Epithelial cell of alveolus of lung (primary cell): Measurements from ENCODE around the gene CDHR3.

- RAMPAGE, long total RNA: no peak
- RRBS: under 1% methylated on average over 19 of the region's 77 CpGs
Measured at GRCh38 chr7:105876735-105877714, 626 bp upstream of the ATXN7L1 start.

DNA sequence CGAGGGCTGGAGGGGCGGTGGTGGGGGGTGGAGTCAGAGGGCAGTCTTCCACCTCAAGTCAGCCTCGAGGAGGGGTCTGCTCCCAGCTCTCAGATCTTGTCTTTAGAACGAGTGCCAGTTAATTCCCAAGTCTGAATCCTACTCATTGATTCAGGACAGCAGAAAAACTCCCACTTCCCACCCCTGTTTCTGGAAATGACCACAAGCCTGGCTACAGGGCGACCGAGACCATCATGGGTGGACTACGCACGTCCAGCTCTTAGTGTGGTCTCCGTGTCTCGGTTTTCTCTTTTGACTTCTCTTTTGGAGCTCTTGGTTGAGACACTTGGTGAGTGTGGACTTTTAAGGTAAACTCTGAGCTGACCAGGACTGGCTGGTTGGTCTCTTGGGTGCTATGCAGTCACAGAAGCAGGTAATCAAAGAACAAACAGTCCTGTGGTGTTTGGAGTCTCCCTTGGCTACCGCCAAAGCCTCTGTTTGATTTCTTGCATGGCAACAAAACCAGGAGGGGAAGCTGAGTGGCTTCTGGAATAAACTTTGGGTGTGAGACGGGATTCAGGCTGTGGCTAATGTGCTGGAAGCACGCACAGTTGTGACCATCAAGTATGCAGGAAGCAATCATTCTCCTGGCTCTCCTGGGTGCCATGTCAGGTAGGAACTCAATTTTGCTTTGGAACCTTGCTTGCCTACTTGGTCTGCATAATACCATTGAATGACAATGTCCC is at the start of gene CDHR3:
Gene CDHR3, plus strand, starts transcription at position 551 of the 725 bp plus-strand sequence.
- RAMPAGE, long total RNA: no peak
- RRBS: no CpG with 5 or more reads among the region's 13 CpGs

DNA sequence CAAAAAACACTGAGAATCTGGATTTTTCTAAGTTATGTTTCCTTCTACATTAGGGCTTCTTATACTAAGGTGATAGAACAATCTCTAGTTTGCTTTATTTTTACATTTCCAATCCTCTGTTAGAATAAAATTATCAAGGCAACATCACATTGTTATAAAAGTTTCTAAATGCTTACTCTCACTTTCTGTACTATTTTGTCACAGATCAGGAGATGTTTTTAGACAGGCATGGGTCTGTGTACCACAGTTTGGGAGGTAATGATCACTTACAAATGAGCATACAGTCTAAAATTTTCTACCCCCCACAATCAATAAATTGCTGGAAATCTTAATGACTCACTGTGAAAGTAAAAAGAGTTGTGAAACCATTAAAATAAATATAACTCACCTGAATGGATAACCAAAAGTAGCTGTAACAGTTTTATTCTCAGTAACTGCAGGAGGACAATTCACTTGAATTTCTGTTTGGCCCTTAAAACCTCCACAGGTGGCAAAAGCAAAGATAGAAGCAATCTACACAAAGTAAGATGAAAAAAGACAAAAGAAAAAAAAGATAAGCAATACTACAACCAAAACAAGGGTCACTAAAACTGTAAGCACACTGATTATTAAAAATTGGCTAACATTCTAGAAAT is 13.2 kb downstream of the SYPL1 start:
- RAMPAGE, long total RNA: no peak

- RAMPAGE, long total RNA: no peak
- RRBS: no CpG with 5 or more reads among the region's 3 CpGs
Measured at GRCh38 chr7:106110004-106110471, 2.1 kb downstream of the SYPL1 start.

GRCh38 chr7:106110809-106111195 is 1.3 kb downstream of the SYPL1 start:
- RAMPAGE, long total RNA: no peak
- RRBS: no CpG with 5 or more reads among the region's 6 CpGs

GRCh38 chr7:106251314-106251747 is 33.5 kb downstream of the NAMPT start:
- RAMPAGE, long total RNA: no peak

DNA sequence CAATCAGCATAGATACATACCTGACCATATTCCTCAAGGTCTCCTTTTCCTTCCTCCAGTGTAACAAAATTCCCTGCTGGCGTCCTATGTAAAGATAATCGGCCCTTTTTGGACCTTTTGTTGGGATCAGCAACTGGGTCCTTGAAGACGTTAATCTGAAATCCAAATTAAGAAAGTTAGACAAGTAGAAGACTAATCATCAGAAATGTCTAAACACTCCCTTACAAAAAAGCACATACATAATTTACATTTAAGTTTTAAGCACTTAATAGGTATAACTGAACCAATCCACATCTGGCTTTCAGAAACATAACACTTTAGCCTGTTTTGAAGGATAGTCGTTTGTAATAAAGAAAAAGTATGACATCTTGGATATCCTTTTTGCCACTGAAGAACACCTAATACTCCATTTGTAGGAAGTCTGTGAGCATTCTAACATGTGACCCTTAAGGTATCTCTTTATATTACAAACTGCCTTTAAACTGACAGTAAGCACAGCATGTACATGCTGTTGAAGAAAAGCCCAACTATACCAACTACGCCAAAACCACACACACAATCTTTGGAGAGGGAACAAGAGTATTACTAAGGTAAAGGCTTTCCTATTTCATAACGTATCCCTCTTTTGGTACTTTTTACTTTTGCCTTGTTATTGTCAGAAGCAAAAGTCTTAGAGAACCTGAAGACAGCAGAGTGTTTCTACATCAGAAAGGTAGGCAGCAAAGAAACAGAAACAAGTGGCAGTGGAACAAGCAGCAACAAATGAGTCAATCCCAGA is 31.6 kb downstream of the NAMPT start:
- RAMPAGE, long total RNA: no peak
- RRBS: no CpG with 5 or more reads among the region's 6 CpGs

DNA sequence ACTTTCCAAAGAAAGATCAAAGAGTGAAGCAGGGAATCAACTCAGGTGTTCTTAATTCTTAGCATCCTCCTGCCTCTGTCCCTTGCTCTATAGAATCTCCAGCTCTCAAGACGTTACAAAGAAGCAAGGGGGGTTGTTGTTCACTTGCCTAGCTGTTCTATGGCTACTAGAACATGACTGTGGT is 31.1 kb downstream of the NAMPT start:
- RAMPAGE, long total RNA: no peak
- RRBS: no CpG with 5 or more reads among the region's 1 CpG

DNA sequence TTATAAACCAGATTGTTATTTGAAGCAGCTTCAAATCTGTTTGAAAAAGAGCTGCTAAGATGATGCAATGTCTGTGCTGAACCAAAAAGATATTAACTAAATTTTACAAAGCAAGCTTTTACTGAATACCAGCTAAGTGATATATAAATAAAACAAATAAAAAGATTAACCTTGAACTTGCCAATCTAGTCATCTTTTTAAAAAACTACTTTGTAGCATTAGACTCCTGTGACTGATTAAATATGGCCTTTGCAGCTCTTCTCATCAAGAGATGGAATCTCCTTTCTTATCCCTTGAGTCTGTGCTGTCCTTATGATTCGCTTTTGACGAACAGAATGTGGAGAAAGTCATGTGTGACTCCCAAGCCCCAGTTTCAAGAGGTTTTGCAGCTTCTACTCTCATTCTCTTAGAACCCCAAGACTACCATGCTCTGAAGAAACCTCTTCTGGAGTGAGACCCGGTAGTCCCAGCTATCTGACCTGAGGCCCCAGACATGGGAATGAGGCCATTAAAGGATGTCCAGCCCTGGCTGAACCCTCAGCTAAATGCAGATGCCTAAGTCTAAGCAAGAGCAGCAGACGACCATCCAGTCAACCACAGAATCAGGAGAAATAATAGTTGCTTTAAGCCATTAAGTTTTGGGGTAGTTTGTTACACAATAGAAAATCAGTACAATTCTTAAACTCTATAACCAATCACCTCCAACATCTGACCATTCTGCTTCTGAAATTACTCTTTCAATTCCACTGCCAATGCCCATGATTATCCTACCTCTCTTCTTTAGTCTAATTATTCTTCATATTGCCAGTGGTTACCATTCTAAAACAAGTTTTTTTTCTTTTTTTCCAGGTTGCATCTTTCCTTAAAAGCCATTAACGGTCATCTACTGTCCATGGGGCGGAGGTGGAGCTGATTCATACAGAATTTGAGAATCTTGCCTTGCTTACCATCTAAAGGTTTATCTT is 14.2 kb downstream of the NAMPT start:
- RAMPAGE, long total RNA: no peak
- RRBS: no CpG with 5 or more reads among the region's 6 CpGs

DNA sequence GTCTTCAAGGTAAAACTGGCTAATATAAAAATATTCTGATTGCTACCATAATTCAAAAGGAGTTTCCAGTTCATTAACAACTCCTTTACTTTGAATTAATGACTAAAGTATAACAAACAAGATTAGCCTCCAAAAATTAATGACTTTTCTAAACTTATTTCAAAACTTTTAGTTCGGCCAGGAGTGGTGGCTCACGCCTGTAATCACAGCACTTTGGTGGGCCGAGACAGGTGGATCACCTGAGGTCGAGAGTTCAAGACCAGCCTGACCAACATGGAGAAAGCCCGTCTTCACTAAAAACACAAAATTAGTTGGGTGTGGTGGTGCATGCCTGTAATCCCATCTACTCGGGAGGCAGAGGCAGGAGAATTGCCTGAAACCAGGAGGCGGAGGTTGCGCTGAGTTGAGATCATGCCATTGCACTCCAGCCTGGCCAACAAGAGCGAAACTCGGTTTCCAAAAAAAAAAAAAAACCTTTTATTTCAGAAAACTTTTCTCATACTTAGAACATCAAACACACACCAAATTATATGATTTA is 8.3 kb downstream of the NAMPT start:
- RAMPAGE, long total RNA: no peak
- RRBS: no CpG with 5 or more reads among the region's 10 CpGs

DNA sequence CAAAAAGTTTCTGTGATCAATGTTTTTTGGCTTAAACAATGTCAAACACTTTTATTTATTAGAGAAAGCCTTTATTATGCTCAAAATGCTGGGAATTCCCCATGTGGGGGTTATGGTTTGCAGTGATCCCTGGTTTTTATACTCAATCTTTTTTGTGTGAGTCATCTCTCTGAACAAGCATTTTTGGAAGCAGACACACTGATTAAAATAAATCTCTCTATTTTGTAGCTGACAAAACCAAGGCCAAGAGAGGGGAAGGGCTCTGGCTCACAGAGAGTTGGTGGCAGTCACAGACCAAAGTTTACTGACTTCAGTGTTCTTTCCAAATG is 45.2 kb upstream of the NAMPT start:
- RAMPAGE, long total RNA: no peak

DNA sequence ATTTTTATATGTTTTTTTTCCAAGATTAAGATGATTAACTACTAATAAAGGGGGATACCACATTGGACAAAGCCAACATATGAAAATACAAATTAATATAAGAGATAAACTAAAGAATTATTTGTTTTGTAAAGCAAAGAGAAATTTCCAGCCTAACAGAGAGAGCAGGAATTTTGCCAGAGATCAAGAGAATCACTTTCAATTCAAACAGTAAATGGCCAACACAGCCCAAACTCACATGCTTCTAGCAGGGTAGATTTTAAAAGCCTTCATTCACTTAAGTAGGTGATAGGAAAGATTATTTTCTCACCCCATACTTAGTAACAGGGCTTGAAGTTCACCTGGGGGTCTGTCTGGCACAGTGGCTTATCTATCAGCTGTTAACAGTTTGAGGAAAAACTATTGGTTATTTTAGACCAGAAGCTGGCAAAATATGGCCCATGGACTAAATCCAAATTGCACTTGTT is 129.4 kb upstream of the NAMPT start:
- RAMPAGE, long total RNA: no peak

- RAMPAGE, long total RNA: no peak
- RRBS: no CpG with 5 or more reads among the region's 8 CpGs
Measured at GRCh38 chr7:106424628-106425891, 140.3 kb upstream of the NAMPT start.

DNA sequence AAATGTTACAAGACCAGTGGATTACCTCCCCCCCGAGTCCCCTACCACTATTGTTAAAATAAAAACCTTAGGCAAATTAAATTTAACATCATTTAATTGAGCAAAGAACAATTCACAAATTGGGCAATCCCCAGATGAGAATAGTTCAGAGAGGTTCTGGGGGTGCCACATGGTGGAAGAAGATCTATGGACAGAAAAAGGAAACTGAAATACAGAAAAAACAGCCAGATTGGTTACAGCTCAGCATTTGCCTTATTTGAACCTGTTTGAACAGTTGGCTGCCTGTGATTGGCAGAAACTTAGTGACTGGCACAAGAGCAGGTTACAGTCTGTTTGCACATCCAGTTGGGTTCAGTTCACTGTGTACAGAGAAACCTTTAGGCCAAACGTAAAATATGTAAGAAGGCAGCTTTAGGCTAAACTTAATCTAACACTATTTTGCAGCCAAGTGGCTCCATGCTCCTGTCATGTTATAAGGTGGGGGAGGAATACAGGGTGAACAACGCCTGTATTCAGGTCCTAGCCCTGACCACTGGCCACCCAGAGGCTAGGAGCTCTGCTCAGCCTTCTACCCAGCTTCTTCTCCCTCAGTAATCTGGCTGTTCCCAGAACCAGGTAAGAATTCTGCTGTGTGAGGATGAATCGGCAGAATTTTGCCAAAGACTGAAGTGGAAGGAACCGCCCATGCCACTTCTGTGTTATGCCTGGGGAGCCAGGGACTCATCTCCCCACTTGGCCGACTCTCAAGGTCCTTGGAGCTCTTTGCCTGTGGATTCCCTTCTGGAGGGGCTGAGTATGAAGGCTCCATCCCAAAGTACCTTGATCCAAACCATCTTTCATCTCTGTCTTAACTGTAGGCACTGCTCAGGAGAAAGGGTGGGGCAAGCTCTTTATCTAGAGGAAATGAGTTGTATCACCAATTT is 164.2 kb upstream of the NAMPT start:
- RAMPAGE, long total RNA: no peak
- RRBS: no CpG with 5 or more reads among the region's 6 CpGs

DNA sequence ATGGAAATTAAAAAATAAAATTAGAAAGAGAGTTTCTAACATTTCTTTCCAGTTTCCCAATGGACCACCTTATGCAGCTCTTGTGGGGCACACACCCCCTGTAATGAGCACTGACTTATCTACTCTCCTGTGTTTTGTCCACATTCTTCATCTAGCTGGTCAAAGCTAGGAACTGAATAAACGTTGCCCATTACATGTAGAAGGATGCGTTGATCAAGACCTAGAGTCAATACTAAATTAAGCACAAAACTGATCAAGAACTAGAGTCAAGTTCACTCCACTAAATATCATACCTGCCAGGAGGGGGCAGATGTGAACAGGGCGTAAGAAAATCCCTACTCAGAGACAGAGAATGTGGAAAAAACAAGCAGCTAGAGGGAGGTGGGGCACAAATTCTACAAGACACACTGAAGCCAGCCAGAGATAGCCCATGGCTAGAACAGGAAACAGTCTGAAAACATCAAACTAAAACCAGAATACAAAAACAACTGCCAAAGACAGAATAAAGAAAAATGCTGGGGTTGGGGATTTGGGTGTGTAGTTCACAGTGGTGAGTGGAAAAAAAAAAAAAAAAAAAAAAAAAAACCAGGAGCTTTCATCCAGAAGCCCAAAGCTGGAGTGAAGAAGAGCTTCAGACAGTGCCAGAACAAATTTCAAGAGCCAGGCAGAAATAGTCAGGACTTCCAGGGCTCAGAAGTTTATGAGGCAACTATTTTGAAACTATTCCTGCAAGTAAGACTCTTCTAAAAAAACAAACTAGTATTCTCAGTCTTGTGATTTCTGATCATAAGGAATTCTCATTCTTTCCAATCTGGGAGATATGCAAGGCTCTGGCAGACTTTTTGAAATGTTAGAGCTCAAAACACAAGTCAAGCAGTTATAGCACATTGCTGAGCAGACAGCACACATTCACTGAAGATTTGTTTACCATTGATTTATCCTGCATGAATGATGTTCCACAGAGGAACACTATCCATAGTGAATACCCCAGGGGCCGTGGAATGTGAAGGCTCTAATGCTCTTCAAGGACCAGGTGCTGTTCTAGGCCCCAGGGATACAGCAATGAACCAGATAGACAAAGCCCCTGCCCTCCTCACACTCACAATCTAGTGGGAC is 118.2 kb downstream of the CCDC71L start:
- RAMPAGE, long total RNA: no peak
- RRBS: no CpG with 5 or more reads among the region's 4 CpGs

GRCh38 chr7:106661365-106661607 is 328 bp upstream of the CCDC71L start:
- RAMPAGE, long total RNA: no peak
- RRBS: no CpG with 5 or more reads among the region's 1 CpG

DNA sequence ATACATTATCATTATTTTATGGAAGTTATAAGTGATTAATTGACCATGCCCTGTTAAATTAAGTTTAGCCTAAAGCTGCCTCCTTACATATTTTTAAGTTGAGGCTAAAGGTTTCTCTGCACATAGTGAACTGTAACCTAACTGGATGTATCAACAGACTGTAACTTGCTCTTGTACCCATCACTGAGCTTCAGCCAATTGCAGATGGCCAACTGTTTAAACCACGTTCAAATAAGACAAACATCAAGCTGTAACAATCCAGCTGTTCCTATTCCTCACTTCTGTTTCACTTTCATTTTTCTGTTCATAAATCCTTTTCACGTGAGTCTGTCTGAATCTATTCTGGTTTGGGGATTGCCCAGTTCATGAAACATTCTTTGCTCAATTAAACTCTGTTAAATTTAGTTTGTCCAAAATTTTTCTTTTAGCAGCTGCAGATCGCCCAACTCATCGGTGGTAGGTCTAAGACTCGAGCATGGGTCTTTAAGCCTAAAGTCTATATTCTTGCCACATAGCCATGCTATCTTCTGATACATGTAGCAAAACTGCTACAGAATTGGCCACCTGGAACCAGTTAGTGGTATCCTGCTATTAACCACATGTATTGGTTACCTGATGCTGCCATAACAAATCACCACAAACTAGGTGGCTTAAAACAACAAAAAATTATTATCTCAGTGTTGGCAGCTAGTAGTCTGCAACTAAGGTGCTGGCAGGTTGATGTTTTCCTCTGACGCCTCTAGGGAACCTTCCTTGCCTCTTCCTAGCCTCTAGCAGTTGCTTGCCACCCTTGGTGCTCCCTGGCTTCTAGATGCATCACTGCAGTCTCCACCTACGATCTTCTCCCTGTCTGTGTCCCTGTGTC is 96.9 kb upstream of the PIK3CG start:
- RAMPAGE, long total RNA: no peak
- RRBS: no CpG with 5 or more reads among the region's 7 CpGs

GRCh38 chr7:106871832-106872848 is 7.1 kb downstream of the PIK3CG start:
- RAMPAGE, long total RNA: no peak
- RRBS: no CpG with 5 or more reads among the region's 10 CpGs

DNA sequence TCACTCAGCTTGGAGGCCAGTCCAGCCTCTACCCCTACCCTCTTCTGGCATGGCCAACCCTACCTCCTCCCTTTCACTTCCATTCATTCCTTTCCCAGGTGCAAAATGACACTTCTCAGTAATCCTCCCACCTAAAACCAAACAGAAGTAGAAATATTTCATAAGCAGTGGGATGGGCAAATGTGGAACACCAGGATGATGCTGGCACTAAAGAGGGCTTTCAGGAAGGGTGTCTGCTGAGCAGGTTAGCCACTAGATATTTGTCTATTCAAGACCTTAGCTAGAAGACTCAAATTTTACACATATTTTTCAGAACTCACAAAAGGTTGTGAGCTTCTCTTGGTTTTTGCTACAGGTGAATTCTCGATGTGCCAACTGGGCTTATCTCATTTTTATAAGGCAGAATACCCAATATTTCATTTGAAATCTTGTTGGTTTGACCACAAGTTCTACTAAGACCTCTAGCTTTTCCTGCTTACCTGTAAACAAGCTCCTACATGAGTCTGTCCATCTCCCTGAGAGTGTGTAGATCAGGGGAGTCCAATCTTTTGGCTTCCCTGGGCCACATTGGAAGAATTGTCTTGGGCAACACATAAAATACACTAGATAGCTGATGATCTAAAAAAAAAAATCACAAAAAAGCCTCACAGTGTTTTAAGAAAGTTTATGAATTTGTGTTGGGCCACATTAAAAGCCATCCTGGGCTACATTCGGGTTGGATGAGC is 21.5 kb downstream of the PIK3CG start:
- RAMPAGE, long total RNA: no peak
- RRBS: no CpG with 5 or more reads among the region's 2 CpGs

DNA sequence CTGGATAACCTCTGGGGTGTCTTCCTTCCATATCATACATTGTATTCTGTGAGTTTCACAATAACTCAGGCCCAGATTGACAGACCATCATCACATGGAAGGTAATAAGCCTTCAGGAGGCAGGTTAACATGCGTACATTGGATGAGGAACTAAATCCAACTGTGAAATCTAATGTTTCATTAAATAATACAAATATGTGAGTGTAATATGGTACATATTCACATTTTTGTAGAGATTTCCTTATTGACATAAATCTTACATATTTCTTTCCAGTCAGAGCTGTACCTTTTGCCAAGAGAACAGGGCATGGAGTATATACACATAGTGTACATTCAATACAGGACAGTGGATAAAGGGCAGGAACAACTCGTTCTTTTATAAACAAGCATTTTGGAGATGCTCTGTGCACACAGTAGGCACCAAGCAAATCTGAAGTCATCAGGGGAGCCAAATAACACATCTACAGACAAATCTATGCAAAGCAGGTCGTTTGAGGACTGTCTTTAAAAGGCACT is 26.2 kb downstream of the PIK3CG start:
- RAMPAGE, long total RNA: no peak
- RRBS: no CpG with 5 or more reads among the region's 3 CpGs